OVCAR3 (cell line): ENCODE measurements around the genes ASXL1, C20orf203 and CBFA2T2.

DNA sequence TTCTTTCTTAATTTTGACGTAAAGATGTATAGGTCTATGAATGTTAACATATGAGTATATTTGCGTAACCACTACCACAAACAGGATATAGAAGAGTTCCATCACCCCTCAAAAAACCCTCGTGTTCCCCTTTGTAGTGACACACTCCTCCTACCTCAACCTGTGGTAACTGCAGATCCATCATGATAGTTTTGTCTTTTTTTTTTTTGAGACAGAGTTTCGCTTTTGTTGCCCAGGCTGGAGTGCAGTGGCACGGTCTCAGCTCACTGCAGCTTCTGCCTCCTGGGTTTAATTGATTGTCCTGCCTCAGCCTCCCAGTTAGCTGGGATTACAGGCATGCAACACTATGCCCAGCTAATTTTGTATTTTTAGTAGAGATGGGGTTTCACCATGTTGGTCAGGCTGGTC, 28.1 kb upstream of the KIF3B start:
- RRBS, result no CpG with 5 or more reads among the region's 5 CpGs

DNA sequence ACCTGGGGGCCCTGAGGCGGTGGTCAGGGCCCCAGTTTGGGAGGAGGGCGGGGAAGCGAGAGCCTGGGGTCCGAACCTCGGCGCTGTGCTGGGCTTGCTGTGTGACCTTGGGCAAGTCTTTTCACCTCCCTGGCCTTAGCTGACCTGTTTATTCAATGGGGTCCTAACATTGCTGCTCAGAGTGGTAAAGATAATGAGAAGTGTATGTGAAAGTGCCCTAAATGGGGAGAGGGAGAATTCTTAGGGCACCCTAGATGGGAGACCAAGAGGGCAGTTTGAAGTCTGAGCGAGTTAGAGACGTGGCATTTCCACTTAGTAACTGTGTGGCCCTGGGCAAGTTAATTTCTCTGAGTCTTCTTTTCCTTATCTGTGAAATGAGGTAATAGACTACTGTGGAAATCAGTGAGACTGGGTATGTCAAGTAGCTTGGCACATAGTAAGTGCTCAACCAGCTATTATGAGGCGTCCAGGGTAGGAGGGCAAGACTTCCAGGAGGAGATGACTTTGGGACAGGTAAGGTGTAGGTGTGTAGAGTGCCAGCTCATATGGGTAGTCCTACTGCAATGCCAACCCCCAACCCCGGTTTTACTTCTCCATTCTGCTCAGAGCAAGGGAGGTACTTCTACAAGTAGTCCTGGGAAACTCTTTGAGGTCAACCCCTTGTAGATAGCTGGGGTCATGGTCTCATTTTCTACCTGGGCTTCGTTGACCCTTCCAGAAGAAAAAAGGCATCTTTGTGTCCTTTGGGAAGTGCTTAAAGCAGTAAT, 727 bp downstream of the KIF3B start:
- RRBS, result no CpG with 5 or more reads among the region's 11 CpGs

- RRBS, result no CpG with 5 or more reads among the region's 8 CpGs
Observed at GRCh38 chr20:32327351-32327705, 30.8 kb upstream of the ASXL1 start.

GRCh38 chr20:32357923-32358375, at the start of gene ASXL1:
Gene ASXL1, plus strand, starts transcription at chr20:32358331.
- RRBS, result 4% methylated on average over 5 of the region's 37 CpGs

DNA sequence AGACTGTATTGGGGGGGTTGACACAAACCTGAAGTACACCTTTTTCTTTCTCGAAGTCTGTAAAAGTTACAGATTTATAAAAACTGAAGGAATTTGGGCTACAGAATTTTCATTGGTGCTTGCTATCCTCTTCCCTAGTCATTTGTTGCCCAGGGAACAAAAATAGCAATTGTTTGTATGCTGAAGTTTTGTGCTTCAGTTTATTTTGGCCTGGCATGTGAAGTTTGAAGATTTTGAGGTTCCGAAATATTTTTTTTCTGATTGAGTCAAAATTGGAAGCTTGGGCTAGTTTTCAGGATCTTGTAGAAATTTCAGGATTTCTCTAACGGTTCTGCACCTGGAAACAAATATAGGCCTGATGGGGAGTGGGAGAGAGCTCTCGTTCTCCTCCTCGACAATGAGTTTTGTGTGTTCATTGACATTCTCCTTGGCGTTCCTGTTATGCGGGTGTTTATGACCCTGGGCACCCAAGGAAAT, 2.0 kb downstream of the ASXL1 start:
- RRBS, result no CpG with 5 or more reads among the region's 7 CpGs

DNA sequence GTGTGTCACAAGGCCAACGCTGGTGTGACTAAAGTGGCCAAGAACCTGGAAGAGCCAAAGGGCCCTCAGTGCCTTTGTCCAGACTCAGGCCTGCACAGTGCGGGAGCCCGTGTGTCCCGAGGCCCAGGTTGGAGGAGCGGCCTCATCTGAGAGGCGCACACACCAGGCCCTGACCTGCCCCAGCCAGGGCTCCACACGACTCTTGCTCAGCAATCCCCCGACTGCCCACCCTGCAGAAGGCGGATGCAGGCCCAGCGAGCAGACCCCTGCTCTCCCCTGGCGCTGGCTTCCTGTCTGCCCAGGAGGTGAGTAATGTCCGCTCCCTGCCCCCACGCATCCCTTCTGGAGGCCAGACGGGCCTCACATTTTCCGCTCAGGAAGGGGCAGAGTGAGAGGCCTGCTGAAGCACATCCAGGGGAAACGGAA, 111.7 kb downstream of the ASXL1 start:
- RRBS, result no CpG with 5 or more reads among the region's 16 CpGs

DNA sequence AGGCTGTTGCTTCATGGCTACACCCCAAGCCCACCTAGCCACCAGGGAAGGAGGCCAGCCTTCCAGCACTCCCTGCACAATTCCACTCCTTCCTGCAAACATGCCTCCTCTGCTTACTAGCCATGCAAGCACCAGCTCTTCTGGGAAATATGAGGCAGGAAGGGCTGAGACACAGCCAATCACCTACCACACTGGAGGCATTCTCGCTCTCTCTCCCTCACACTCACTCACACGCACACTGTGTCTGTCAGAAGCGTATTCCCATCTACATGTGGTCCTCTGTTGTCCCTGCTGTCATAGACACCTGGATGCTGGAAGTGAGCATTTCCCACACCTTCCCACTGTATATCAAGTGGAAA, 104.3 kb downstream of the NOL4L start:
- RRBS, result no CpG with 5 or more reads among the region's 3 CpGs

DNA sequence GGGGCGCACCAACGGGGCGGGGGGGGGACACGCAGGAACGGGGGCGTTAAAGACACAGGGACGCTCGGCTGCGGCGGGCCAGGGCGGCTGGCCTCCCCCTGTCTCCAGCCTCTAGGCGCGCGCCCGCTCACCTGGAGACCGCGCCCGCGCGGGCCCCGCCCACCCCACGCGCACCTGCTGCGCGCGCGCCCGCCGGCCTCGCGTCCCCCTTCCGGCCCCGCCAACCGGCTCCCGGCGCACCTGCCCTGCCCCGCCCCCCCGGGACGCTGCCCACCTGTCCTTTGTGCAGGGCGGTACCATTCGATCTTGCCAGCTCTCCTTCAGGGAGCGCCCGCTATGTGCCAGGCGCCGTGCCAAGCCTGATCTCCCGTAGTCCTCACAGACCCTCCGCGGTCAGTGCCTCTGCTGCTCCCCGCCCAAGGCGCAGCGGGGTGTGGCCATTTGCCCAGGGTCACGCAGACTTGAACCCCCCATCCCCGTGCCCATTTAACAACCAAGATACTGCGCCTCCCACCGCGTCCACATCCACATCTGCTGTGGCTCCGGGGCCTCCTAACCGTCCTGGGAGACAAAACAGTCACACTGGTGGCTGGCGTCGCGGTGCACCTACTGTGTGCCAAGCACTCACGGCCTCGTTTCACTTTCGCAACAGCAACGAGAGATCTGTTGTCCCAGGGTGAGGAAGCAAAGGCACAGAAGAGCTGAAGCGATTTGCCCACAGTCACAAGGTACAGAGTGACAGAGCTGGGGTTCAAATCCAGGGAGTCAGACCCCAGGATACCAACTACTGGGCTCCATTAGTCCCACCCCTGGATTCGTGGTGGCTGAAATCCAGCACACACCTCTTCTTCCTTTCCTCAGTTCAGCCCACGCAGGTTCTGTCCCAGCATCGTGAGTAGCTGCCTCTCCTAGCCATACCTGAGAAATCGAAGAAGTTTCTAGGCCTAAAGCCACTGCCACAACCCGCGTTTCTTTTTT, 48.0 kb downstream of the NOL4L start:
- RRBS, result no CpG with 5 or more reads among the region's 72 CpGs

DNA sequence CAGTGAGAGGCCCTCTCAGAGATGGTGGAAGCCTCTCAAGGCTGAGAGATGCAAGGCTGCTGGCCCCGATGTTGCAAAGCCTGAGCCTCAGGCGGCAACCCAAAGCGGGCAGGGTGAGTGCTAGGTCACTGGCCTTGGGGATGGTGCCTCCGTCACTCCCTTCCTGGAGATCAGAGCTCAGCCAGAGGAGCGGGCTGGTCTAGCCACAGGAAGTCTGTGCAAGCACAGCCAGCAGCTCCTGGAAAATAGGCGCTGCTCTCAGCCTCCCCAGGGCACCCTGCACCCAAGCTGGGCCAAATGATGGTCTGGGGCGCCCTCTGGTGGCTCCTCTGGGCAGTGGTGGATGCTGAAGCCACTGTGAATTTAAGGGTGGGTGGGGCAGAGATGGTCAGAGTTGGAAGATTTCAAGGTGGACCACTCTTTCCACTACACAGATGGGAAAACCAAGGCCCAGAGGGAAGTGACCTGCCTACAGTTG, 20.9 kb downstream of the C20orf203 start:
- RRBS, result no CpG with 5 or more reads among the region's 7 CpGs

GRCh38 chr20:32673912-32674186, at the start of gene C20orf203:
Gene C20orf203, minus strand, starts transcription at chr20:32673941.
- RRBS, result no CpG with 5 or more reads among the region's 3 CpGs

- RRBS, result no CpG with 5 or more reads among the region's 9 CpGs
Observed at GRCh38 chr20:32743810-32744382, 629 bp upstream of the COMMD7 start.

- RRBS, result no CpG with 5 or more reads among the region's 12 CpGs
Observed at GRCh38 chr20:32777527-32778199, 15.5 kb downstream of the DNMT3B start.

DNA sequence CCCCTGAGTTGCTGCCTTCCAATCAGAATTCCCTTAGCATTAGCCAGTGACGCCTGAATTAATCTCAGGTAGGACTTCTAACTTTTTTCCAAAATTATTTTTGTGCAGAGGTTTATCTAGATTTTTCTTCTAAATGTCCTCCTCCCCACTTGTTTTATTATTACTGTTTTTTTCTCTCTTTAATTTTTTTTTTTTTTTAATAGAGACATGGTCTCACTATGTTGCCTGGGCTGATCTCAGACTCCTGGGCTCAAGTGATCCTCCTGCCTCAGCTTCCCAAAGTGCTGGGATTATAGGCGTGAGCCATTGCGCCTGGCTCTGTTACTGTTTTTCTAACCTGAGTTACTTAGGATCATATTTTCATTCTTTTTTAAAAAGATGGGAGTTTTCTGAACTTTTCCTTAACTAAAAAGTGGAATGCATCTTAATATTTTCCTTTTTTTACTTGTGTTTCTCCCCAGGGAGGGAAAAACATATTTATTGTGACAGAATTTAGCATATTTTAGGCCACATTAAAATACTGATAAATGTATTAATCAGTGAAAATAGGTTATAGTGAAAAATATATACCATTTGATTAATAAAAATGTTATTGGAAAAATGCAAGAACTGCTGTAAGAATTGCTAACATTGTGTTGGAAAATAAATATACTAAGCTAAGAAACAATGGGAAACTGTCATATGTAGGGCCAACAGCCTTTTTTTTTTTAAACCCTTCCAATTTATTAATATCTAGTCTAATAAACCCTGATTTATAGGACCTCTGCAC, 1.2 kb upstream of the EFCAB8 start:
- RRBS, result no CpG with 5 or more reads among the region's 3 CpGs

GRCh38 chr20:32960928-32961445, 43.2 kb downstream of the SUN5 start:
- RRBS, result no CpG with 5 or more reads among the region's 15 CpGs

GRCh38 chr20:33490019-33491171, at the start of gene CBFA2T2:
Gene CBFA2T2, plus strand, starts transcription at chr20:33490096.
- RRBS, result 4% methylated on average over 34 of the region's 110 CpGs

DNA sequence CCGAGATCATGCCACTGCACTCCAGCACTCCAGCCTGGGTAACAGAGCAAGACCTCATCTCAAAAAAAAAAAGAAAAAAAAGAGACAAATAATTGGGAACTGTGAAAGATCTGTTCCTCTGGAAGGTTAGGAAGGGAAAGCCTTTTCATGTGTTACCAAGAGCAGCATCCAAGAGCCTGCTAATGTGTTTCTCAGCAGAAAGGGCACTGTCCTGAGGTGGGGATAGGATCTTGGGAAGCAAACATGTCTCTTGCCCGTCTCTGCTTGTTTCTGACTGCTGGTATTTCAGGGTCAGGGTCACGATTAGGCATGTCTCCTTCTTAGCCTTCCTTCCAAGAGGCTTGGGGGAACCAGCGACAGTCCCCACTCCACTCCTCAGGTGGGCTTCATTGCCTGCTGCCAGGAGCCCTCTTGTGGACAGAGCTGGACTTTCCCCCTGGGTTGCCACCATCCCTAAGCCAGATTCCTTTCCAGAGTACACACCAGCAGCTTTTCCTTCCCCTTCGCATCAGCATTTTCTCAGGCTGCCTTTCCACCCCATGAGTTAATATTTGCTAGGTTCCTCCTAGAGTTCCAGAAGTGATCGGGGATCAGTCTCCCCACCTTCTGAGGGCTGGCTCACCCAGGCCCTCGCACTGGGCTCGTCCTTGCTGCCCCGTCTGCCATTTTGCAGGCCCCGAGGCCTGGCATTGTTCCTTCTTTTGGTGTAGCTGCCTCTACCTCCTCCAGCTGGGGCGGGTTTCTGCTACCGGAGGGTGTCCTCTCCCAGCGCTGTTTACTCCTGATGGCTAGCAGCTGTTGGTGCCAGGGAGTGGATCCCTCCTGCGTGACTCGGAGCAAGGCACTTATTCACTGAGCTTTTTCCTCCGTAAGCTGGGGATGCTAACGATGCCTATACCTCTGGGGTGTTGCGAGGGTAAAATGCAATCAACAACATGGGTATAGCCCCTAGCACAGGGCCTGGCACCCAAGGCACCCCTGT, 8.8 kb upstream of the C20orf144 start:
- RRBS, result no CpG with 5 or more reads among the region's 18 CpGs

GRCh38 chr20:33654880-33655324, 7.2 kb upstream of the C20orf144 start:
- RRBS, result 92% methylated on average over 4 of the region's 8 CpGs

DNA sequence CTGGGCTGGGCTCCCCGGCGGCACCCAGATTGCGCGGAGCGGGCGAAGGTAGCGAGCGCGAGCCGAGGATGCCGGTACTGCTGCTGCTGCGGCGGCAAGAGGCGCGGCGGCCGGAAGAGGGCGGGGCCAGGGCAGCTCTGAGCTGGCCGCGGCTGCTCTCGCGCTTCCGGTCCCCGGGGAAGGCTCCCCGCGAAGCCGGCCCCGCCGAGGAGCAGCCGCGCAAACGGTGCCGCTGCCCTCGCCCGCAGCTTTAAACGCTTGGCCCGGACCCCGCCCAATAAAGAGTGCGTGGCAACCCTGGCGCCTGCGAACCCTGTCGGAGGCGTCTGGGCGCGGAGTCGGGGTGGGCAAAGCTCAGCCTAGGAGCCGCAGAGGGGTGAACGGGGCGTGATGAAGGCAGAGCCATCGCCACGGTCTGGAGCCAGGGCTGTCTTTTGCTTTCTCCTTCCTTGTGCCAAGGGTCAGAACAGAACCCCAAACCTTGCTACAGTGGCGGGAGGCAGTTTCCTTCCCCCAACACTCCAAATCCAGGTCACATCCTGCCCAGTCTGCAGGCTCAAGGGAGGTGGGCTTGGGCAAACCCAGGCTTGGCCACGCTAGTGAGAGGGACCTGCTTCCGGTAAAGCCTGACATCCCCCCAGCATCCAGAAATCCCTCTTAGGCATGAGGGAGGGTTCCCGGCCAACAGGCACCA, 1.6 kb downstream of the C20orf144 start:
- RRBS, result 5% methylated on average over 34 of the region's 55 CpGs

DNA sequence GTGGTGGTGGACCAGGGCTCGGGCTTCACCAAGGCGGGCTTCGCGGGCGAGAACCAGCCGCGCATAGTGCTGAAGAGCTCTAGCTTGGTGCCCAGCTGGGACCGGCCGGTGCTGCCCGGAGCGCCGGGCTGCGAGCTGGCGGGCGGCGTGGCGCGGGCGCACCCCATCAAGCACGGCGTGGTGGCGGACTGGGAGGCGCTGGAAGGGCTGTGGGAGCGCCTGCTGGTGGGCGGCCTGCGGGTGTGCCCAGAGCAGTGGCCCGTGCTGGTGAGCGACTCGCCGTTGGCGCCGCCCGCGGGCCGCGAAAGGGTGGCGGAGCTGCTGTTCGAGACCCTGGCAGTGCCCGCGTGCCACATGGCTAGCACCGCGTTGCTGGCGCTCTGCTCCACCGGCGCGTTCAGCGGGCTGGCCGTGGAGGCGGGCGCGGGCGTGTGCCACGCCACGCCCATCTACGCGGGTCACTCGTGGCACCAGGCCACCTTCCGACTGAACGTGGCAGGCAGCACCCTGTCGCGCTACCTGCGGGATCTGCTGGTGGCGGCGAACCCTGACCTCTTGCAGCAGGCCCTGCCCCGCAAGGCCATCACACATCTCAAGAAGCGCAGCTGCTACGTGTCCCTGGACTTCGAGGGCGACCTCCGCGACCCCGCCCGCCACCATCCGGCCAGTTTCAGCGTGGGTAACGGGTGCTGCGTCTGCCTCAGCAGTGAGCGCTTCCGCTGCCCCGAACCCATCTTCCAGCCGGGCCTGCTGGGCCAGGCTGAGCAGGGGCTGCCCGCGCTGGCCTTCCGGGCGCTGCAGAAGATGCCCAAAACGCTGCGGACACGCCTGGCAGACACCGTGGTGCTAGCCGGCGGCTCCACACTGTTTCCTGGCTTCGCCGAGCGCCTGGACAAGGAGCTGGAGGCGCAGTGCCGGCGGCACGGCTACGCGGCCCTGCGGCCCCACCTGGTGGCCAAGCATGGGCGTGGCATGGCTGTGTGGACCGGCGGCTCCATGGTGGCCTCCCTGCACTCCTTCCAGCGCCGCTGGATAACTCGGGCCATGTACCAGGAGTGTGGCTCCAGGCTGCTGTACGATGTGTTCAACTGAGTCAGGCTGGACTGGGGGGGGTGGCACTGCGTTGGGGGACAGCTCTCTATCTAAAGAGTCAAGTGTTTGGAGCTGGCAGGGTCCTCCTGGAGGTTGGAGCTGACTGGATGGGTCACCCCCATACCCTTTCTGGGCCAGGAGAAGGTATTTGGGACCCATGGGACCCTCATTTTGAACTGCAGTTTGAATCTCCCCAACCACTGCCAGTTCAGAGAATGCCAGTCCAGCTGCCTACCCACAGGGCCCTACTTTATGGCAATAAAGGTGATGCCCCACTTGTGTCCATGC, 891 bp downstream of the ACTL10 start:
- RRBS, result 27% methylated on average over 30 of the region's 109 CpGs

- RRBS, result no CpG with 5 or more reads among the region's 4 CpGs
Observed at GRCh38 chr20:33690028-33690344, 3.8 kb upstream of the E2F1 start.